Kidney (tissue), 2 donors: ENCODE measurements around a stretch of chr2.

GRCh38 chr2:11393447-11394254 lies 49.2 kb upstream of the ROCK2 start:
- PRO-cap: bidirectional peak, plus-strand start at chr2:11394067, minus-strand start at chr2:11394006
- RRBS: no CpG with 5 or more reads among the region's 14 CpGs

- PRO-cap: no peak
- RRBS: 54% methylated on average over 13 of the region's 30 CpGs
Observed at GRCh38 chr2:11480809-11481944, 15.2 kb upstream of the E2F6 start.

DNA sequence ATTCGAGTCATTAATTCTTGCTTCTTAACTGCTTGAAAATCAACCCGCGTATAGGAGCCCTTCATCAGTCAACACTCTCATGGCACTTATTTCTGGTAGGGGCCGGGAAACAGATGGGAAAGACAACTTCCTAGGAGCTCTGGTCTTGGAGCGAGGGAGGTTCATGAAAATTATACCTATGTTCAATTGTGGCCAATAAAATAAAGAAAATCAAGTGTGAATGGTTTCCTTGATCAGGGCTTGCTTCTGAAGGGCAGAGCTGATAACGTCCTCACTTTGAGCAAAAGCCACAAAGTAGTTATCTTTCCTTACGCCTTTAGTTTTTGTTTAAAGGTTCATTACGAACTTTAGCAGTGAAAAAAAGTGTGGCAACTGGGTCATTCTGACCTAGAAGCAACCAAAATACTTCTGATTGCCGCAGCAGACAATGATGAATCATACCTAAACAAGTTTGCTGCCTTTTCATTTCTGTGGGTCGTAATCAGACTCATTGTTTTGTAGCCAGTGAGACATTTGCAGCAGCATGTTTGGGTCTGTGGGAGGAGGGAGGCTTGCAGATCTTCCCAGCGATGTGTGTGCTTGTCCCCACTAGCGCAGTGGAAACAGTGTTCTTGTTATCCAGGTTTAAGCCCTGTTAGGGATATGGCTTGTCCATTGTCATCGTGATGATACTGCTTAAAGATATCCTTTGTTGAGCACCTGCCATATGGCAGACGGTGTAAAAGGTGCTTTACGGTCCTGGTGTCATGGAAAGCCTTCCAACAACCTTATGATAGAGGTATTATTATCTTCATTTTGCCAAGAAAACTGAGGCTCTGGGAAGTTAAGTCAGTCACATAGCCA lies 1.5 kb upstream of the GREB1 start:
- PRO-cap: no peak
- RRBS: no CpG with 5 or more reads among the region's 15 CpGs

- PRO-cap: no peak
- RRBS: 4% methylated on average over 1 of the region's 10 CpGs
Observed at GRCh38 chr2:11747151-11747687, 787 bp downstream of the LPIN1 start.

DNA sequence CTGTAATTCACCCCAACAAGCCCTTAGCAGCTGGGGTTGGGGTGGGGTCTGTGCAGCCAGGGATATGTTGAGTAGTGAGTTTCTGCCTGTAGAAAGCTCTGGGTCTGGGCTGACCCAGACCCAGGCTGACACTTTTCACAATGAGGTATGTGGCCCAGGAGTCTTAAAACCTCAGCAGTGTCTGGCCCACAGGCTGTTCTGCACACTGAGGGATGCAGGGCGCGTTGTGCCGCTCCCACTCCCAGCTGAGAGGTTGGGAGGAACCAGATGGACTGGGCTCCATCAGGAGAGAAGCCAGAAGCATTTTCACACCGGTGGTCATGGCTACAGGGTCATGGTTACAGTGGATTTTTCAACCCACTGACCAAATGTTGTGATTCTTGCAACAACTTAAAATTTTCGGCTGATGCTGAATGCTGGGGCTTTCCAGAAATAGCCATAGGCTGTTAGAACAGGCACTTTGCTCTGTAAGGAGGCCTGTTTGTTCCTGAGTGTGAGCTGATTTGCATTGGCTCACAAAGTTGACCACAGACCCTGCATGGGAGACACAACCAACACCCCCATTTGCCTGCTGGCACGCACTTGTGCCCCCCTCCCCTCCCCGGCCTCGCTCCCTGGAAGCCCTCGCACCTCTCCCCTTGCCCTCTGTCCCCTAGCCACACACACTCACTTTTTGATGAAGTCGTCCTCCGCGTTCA lies 3.2 kb downstream of the LPIN1 start:
- PRO-cap: no peak
- RRBS: no CpG with 5 or more reads among the region's 12 CpGs

DNA sequence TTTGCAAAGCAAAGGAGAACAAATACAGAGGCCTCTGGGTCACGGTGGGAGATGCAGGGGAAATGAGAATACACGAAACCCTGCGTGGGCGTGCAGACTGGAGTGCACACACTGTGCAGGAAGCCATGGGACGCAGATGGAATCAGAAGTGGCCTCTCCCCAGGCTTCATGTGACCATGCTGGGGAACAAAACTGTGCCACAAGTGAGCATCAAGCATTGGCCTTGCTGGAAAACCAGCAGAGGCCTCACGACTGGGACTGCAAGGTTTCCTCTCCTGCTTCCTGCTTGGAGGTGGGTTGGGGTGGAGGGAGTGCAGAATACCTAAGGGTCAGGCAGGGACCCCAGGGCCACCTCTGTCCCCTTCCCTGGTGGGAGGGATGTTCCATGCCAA lies 184.1 kb downstream of the LPIN1 start:
- PRO-cap: no peak
- RRBS: no CpG with 5 or more reads among the region's 6 CpGs

GRCh38 chr2:12044856-12045221 lies 298.4 kb downstream of the LPIN1 start:
- PRO-cap: no peak
- RRBS: no CpG with 5 or more reads among the region's 8 CpGs

DNA sequence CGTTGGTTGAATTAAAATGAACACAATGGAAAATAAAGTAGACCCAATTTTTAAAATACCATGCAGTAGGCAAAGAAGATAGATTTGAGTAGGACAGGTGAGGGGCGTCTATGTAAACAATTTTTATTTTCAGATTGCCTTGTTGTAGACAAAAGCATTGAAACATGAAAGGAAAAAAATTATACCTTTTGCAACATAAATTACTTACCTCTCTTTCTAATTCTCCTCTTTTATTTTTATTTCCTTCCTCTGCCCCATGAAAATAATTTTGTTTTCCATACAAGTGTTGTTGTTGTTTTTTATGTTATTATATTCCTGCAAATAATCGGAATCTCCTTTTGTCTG lies 344.4 kb downstream of the LPIN1 start:
- PRO-cap: no peak
- RRBS: no CpG with 5 or more reads among the region's 3 CpGs

- PRO-cap: no peak
- RRBS: no CpG with 5 or more reads among the region's 5 CpGs
Observed at GRCh38 chr2:12675424-12675820, 41.3 kb upstream of the TRIB2 start.

DNA sequence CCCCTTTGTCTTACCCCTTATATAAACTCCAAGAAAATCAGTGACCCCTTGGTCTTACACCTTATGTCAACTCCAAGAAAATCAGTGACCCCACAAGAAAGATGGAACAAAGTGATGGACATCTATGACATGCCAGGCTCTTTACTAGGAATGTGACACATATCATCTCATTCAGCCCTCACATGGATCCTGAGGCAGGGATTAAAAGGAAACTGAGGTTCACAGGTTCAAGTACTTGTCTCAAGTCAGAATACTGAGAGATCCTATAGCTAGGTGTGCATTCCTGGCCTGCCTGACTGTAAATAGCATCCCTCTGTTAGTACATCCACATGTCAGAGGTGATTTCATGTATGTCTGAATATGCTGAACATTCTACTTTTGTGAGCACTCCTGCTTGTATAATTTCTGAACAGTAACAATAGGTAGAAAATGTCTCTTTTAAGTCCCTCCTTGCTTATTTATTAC lies 16.1 kb upstream of the TRIB2 start:
- PRO-cap: no peak

DNA sequence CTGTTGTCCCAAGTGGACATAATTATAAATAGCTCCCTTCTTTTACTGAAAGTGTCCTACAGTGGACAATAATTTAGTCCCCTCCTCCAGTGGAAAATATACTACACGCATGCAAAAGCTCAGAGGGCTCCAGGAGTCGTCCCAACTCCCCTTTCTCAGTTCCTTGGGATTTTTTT lies 1.2 kb upstream of the TRIB2 start:
- PRO-cap: bidirectional peak, plus-strand start at position 76 of the sequence, minus-strand start outside the sequence
- RRBS: no CpG with 5 or more reads among the region's 2 CpGs

- PRO-cap: unidirectional peak, minus-strand start at chr2:12719379
- RRBS: no CpG with 5 or more reads among the region's 8 CpGs
Observed at GRCh38 chr2:12719227-12719552, 2.5 kb downstream of the TRIB2 start.

GRCh38 chr2:12734622-12735483 lies 18.1 kb downstream of the TRIB2 start:
- PRO-cap: bidirectional peak, plus-strand start at chr2:12735076, minus-strand start at chr2:12735058
- RRBS: no CpG with 5 or more reads among the region's 13 CpGs

- PRO-cap: bidirectional peak, plus-strand start at chr2:12824607, minus-strand start at chr2:12824490
- RRBS: no CpG with 5 or more reads among the region's 4 CpGs
Observed at GRCh38 chr2:12824227-12824823, 107.6 kb downstream of the TRIB2 start.

DNA sequence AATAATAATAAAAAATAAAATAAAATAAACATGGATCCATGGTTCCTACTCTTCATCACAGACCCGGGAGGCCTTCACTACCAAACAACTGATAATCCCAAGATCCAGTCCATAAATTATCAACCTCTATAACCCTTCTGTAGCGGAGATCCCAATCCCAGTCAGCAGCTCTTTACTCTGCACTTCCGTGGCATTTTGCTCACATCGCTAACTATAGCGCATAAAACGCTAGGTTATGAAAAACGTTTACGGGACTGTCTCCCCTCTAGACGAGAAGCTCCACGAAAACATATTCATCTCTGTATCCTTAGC lies 928 bp downstream of the NBAS start:
- PRO-cap: no peak
- RRBS: no CpG with 5 or more reads among the region's 10 CpGs

- PRO-cap: no peak
- RRBS: no CpG with 5 or more reads among the region's 4 CpGs
Observed at GRCh38 chr2:15629865-15630278, 38.2 kb downstream of the DDX1 start.

GRCh38 chr2:15639974-15640694 lies 48.5 kb downstream of the DDX1 start:
- PRO-cap: no peak
- RRBS: no CpG with 5 or more reads among the region's 6 CpGs

DNA sequence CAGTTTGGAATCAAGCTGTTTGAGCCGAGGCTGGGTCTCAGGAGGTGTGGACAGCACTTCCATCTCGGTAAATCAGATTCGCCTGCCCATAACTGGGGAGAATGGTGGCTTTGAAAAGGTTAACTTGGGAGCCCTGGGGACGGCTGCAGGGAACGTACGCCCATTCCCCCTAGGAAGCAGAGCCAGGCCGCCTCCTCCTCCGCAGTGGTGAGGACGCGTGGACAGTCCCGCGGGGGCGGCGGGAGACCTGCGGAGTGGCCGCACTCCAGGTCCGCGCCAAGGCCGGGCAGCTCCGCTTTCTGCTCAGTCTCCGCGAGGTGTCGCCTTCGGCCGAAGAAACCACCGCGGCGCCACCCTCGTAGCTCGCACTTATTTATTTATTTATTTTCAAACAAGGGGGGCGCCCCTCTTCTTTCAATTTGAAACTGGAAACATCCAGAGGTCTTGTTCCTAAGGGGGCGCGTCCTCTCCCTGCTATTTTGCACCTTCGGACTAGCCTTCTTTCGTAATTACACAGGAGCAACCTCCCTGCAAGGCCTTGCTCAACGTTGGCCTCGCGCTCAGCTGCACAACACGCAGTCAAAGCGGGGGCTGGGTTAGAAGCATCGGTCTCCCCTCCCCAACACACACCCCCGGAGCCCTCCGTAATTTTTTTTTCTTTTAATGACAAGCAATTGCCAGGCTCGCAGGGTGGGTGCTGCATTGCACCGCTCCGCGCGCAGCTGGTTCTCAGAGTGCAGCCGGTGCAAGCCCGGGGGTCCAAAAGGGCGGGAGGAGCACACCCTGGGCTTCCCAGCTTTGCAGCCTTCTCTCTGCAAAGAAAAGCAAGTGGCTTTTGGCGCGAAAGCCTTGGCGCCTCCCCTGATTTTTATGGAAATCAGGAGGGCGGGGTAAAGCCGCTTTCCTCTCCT lies 555 bp upstream of the MYCN start:
- PRO-cap: no peak
- RRBS: 2% methylated on average over 7 of the region's 56 CpGs

- PRO-cap: no peak
- RRBS: 90% methylated on average over 4 of the region's 30 CpGs
Observed at GRCh38 chr2:16069504-16070717, 129.6 kb downstream of the MYCN start.

DNA sequence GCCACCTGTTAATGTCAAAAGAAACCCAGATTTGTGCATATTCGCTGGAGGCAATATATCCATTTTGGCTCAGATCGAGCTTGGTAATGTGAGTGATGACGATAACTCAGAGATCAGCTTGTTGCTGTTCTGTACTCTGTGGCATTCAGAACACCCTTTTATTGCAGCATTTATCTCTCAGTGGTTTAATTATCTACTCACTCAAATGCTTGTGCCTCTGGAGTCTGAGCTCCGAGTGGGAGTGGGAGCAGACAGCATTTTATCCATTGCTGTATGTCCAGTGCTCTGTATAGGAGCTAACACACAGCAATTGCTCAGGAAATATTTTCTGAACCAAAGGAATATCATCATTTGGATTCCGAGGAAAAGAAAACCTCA lies 183.6 kb downstream of the MYCN start:
- PRO-cap: no peak
- RRBS: no CpG with 5 or more reads among the region's 5 CpGs